Pulmonary artery (tissue), 1 donor: ENCODE measurements around the genes TLN1 and MSMP.

DNA sequence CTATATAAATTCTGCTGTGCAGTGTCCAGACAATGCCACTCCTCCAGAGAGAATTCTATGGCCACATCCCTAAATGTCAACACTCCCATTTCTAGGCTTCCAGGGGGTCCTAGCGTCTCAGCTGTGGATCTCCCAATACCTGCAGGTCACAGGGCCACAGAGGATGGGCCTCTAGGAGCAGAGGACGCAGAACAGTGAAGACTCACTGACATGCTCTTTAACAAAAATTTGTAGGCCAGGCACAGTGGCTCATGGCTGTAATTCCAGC lies 12.8 kb upstream of the UNC13B start:
- PRO-cap: no peak

DNA sequence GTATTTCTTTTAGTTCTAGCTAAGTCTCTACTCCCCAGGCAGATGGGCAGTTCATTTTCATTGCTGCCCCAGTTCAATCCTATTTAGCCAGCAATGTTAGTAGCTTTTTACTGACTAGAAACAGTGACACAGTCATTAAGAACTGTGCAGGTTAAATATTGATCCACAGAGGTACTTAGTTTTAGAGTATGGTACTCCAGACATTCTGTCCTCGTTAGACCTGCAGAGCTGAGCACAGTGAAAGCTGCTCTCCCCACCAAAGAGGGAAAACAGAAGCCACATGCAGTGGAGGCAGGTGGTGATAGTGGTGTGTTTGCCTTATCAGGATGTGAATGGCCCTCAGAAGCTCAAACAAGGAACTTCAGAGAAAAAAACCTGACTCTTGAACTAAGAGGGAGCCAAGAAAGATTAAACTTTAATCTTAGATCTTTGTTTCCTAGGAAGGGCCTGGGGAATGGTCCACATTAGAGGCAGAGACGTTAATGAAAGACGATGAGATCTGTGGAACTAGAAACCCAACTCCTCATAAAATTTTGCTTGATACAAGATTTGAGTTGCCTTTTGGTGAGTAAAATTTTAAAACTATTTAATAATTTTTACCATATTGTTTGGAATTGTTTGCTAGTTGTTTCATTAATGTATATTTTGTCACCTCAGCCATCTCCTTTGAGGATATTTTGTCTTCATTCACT lies 75.6 kb downstream of the UNC13B start:
- PRO-cap: no peak

GRCh38 chr9:35398680-35399350 lies 91.1 kb upstream of the RUSC2 start:
- PRO-cap: no peak

- PRO-cap: no peak
These were observed 31.7 kb downstream of the RUSC2 start for GRCh38 chr9:35521603-35522072.

DNA sequence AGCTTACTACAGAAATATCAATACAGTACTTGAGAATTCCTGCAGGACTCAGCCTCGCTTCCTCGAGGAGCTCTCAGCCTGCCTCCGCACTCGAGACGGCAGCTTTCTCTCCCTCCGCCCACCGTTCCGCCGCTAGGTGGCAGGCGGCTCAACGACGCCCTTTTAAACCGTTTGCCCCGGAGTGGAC lies 1.3 kb upstream of the TESK1 start:
- PRO-cap: bidirectional peak, plus-strand start outside the sequence, minus-strand start at position 131 of the sequence

DNA sequence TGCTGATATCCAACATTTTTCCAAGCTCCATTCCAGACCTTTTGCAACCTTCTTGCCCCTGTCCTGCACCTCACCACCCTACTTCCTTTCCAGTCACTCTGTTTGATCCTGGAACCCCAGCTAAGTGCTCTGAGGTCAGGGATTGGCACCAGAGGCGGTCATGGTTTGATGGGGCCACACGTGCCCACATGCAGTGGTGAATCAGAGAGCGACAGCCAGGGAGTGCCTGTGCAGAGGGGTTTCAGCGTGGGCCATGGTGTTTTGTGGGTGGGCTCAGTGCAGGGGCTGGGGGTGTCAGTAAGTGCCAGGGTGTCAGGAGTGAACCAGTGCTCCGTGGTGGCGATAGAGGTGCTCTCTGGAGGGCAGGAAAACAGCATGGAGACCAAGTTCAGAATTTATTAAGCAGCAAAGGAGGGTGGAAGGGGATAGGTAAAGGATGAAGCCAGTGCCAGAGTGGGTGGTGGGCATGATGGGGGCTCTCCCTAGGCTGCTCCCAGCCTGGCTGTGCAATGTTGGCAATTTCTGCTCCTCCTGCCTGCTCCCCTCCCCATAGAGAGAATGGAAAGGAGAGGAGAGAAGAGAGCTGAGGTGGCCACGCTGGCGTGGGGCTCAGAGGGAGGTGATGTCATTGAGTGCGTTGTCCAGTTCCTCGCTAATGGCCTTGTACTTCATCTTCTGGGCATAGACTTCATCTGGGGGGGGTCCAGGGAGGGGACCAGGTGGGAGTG lies 7.0 kb downstream of the TPM2 start:
- PRO-cap: no peak

DNA sequence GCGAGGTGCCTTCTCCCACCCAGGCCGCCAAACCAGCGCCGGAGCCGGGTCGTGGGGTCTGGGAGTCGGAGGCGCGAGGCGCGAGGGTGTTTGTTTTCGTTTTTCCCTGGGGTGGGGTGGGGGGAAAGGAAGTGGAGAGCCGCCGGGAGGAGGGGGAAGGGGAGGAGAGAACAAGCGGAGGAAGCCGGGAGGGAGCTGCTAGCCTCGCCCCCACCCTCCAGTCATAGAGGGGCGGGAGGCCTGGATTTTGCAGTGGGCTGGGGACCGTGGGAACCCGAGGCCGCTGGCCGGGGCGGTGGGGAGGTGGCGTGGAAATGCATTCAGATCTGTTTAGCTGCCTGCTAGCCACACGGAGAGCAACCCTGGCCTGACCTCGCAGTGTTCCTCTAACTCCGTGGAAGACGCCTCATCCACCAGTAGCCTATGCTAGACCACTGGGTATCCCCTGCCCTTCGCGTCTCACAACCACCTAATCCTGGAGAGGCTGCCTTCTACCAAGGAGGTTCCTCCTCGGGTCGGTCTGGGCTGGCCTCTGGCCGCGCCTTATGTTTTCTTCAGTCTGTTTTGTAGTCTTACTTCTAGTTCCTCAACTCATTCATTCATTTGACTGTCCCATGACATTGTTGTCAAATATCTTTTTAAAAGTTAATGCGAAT lies 1.4 kb upstream of the TPM2 start:
- PRO-cap: bidirectional peak, plus-strand start at position 252 of the sequence, minus-strand start at position 60 of the sequence

GRCh38 chr9:35722616-35723048 lies 9.4 kb downstream of the TLN1 start:
- PRO-cap: no peak

- PRO-cap: bidirectional peak, plus-strand start at chr9:35732553, minus-strand start at chr9:35732128
These were observed at the start of gene TLN1 for GRCh38 chr9:35732035-35732745. TSS of gene TLN1 (minus strand) at chr9:35732195.

DNA sequence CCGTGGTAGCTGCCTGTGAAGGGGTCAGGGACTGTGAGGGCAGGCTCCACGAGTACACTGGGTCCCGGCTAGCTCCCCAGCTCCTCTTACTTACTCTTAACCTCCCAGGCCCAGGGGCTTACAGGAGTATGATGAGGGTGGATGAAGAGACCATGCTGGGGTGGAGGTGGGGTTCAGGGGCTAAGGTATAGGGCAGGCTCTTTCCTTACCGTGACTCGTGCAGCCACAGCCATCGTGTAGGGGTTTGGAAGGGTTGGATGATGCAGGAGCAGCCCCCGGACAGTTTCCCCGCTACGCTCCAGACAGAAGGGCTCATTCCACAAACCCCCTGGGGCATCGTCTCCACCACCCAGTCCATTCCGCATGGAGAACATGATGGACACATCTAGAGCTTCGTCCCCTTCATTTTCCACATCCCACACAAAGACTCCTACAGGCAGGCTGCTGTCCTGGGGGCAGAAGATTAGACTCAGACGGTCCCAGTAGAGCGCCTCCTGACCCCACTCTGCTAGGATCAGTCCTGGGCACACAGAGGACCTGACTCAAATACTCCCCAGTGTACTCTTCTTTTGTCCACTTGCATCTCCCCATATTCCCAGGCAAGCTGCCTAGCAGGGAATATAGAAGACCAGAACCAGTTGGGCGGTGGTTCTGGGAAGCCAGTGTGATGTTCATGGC lies 8.3 kb downstream of the GBA2 start:
- PRO-cap: no peak

- PRO-cap: no peak
These were observed 1.4 kb downstream of the MSMP start for GRCh38 chr9:35752521-35753284.

DNA sequence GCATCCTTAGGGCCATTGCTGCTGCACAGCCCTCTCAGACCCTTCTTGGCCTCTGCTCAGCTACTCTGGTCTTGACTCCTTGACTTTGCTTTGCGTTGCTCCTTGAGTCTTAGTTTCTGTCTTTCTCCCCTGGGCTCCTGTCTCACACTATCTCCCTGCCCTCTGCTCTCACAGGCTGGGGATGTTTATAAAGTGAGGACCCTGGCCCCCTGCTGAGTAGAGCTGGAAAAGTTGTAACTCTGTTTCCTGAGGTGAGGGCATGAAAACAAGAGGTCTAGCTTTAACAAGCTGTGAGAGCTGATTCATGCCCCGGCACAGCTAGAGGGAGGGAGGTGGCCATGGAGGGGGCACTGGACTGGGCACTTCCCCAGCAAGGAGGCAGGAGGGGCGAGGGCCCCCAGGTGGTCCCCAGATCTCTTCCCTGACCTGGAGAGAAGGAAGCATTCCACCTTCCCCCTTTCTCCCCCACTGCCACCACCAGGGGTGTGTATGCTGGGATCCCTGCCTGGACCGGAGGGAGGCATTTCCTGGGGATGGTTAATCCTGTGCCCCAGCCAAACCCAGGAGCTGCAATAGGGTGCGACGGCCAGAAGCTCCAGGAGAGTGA lies at the start of gene MSMP:
Gene MSMP (minus strand): TSS at position 163 of the 607 bp plus-strand sequence.
- PRO-cap: no peak

- PRO-cap: no peak
These were observed 3.3 kb upstream of the MSMP start for GRCh38 chr9:35757302-35757753.

DNA sequence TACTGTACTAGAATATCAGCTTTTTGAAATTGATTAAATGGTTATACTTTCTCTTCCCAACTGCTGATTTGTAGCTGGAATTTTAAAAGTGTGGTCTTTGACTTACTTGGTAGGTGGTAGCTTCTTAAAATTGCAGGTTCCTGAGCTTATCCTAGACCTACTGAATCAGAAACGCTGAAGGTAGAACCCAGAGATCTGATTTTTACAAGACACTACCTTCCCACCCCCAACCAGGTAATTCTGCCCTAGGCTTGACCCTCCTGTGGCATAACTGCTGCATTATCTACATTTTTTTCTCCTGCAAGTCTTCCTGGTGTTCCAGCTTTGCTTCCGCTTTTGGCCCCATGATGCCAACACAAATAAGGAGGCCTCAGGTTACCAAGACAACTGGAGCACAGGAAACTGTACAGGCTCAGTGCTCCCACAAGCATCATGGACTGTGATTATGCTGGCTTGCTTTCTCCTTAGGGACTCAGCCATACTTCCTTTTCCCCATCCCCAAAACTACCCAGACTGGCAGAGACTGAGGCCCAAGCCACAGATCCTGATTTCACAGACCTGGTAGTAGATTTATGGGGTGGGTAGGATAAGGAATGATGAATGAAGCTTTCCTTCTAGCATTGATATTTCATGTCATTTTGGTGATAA lies 6.5 kb upstream of the MSMP start:
- PRO-cap: no peak

DNA sequence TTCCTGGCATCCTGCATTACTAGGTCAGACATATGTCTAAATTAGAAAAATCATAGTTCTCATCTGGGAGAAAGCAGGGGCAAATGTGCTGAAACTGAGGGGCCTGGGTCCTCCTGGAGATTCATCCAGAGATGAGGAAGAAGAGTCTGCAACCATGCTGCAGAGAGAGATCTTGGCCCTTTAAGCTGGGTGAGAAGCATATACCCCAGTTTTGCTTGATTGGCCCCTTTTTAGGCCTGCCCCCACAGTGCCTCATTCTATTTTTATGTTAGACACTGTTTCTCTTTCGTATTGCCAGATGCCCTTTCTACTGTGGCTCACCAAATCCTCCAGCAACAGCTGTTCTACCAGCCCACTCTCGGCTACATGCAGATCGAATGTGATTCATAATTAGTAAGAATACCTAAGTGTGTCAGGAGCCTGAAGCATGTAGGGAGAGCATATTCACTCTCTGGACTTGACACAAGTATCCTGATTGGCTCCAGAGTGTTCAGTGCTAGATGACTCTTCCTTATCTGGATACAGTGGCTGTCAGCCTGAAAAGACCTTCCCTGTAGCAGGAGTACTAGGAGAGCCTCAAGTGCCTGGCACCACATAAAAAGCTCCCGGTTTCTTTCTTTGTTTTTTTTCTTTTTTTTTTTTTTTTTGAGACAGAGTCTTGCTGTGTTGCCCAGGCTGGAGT lies 19.2 kb downstream of the TMEM8B start:
- PRO-cap: no peak

DNA sequence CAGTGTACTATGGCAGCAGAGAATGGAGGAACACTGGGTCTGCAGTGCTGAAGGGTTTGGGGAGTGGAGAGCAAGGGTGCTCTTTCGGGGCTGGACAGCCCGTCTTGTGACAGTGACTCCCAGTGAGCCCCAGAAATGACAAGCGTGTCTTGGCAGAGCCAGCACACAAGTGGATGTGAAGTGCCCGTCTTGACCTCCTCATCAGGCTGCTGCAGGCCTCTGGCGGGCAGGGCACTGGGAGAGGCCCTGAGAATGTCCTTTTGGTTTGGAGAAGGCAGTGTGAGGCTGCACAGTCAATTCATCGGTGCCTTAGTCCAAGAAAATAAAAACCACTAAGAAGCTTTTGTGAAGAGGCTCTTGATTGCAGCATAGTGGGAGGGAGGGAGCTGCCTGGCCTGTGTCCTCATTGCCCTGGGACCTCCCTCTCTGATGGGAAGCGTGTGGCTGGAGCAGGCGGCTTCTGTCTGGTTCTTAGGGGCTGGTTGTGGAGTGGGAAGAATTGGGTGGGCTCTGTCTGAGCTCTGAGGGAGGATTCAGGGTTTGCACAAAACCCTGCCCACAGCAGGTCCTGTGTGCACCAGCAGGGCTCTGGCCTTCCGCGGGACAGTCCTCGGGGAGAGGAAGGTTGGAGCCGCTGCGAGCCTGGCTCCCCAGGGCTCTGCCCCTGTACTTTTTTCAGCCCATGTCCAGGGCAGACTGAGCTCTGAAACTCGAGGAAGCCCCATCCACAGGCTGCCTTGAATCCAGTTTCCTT lies 973 bp downstream of the HRCT1 start:
- PRO-cap: bidirectional peak, plus-strand start at position 429 of the sequence, minus-strand start at position 422 of the sequence

DNA sequence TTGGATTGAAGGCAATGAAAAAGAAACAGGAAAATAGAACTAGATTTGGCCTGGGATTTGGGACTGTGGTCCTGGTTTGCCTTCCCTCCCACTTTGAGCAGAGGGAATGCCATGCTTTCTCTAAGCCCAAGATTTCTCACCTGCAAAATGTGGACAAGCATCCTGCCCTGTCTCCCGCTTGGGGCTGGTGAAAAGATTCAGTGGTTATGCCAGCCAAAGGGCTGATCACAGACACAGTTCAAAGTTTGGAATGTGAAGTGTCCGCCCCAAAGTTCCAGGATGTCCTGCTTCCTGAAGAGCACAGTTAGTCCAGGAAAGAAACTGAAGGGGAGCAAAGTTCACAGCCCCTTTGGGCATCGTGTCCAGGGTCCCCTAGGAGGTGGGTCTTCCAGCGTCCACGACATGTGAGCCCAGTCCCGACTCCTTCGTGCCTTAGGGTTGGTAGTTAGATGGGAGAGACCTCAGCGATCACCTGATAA lies 19.9 kb downstream of the SPAAR start:
- PRO-cap: no peak

DNA sequence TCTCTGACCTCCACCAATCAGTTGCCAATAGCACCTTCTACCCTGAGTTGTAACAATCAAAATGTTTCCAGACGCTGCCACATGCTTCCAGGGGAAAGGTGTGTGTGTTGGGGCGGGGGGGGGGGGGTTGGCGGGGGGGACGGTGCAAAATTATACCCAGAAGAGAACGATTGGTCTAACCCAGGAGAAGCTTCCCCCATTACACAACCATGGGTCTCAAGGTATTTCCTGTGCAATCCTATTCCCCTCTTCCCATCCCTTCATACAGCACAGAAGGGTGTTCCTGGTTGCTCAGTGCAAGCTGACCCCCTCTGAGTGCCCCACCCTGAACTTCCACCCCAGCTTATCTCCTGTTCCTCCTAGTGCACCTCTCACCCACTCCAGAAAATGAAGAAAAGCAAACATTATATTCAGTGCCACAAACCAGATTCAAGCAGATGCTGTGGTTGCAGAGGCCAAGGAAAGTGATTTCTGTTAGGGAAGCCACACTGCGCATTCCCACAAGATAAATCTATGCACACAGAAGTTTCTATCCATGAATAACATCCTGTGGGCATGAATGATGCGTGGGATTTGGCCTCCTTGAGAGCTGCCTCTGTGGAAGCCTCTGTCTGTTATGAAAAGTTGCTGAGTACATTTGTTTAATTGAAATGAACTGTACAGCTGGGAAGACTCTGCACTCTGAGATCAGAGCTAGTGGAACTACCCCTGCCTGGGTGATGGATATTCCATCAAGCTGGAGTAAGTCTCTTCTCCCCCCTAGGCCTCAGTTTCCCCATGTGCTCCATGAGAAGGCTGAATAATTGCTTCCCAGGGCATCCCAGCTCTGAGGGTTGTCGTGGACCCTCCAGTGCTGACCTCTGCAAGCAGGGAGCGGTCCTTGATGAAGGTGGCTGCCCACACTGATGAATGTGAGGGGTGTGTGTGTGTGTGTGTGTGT lies 2.2 kb upstream of the OR2S2 start:
- PRO-cap: no peak

GRCh38 chr9:35962027-35962895 lies 4.3 kb upstream of the OR2S2 start:
- PRO-cap: no peak

- PRO-cap: no peak
These were observed 15.0 kb downstream of the GLIPR2 start for GRCh38 chr9:36151258-36152207.